ENCODE measurements around the genes HK3, PFN3, PDLIM7 and DOK3.

DNA sequence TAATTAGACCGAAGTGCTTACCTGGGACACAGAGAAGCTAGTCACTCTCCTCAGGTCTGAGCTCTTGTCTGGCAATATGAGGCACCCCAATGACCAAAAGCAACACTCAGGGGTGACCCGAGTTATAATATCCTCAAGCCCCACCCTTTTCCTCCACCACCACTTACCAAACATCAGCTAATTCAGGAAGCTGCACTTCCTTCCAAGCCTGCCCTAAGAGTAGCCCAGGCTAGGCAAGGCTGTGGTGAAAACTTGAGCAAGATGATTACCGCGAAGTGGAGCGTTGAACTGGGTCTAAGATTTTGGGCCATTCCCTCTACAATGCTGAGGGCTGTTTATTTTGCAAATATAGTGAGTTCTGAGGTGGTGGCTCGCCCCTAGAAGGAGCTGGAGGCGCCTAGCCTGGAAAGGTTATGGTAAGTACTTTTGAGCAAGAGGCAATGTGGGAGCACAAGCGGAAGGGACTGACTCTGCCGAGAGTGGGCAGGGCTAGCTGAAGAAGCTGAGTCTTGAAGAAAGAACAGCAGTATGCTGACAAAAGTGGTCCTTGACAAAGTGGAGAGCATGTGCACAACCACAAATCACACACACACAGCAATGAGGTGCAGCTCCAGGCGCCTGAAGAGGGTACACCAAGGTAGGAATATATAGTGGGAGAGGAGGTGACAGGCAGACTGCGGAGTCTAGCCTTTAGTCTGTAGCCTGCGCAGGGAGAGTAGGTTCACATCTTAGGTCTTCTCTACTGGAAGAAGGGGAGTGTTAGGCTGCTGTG, at the start of gene HK3:
TSS of gene HK3 (minus strand) at position 101 of the 772 bp plus-strand sequence.
- RRBS: no CpG with 5 or more reads among the region's 12 CpGs

DNA sequence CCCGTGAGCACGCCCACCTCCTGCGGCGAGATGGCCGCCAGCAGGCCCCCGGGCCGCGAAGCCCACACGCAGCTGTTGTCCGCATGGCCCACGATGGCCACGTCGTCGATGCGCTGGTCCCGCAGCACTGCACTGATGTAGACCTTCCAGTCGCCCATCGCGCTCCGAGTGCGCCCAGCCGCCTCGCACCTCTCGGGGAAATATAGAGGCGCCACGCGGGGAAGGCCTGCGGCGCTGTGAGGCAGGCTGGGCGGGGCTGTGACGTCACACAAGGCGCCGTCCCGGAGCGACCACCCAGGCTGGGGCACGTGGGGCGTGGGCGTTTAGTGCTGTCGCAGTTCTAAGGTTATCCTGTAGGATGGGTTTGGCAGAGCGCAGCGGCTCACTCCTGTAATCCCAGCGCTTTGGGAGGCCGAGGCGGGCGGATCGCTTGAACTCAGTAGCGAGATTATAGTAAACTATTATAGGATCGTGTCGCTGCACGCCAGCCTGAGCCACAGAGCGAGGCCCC, at the start of gene PFN3:
TSS of gene PFN3 (minus strand) at position 243 of the 511 bp plus-strand sequence.
- RRBS: 6% methylated on average over 6 of the region's 51 CpGs

- RRBS: no CpG with 5 or more reads among the region's 11 CpGs
Measured at GRCh38 chr5:177412127-177413027, 3.0 kb upstream of the F12 start.

GRCh38 chr5:177441535-177442770, 4.7 kb upstream of the PRR7 start:
- RRBS: no CpG with 5 or more reads among the region's 44 CpGs

DNA sequence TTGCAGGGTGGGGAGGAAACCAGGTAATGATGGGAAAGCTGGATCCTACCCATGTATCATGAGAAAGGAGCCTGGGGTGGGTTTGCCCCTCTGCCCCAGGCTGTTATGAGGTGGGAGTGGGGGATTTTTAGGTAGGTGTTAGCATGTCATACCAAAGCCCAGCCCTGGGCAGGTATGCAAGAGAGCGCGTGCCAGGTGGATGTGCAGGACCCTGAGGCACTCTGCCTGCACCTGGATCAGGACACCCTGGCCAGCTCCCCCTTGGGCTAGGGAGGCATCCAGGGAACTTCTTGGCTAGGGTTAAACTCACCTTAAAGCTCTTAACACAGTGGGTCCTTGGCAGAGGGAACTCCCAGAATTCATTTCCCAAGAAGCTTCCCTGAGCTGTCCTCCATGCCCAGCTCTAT, 2.5 kb upstream of the PRR7 start:
- RRBS: no CpG with 5 or more reads among the region's 2 CpGs

GRCh38 chr5:177445817-177446000, 905 bp upstream of the PRR7 start:
- RRBS: no CpG with 5 or more reads among the region's 6 CpGs

DNA sequence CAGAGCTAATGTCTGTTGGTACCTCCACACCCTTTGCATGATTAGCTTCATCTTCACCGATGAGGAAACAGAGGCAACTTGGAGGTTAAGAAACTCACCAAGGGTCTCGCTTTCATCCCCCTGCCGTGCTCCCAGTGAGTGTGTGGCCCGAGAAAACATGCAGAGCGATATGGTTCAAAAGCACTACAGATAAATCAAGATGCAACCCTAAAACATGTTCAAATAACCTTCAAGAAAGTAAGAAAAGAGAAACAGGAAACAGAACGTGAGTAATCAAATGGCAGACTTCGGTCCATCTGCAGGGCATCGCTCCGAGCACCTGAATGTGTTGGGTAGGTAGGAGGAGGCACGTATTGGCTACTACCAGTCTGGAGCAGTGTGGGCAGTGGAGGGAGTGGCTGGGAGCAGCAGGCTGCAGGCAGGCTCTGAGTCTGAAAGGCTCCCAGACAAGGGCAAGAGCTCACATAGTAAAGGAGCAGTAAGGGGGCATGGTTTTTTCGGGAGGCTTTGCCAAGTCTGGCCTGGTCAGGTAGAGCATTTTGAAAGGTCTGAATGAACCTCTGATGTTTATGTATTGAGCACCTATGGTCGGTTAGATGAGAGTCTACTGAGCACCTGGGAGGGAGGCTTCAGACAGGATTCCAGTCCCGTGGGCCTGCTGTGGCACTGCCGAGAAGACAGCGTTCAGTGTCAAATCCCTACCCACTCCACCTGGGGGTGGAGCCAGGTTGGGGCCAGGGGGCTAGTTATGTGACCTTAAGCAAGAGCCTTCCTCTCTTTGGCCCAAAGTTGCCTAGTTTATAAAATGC, 5.5 kb downstream of the PRR7 start:
- RRBS: no CpG with 5 or more reads among the region's 15 CpGs

- RRBS: 2% methylated on average over 31 of the region's 119 CpGs
Measured at GRCh38 chr5:177454989-177455962, 8.7 kb downstream of the PRR7 start.

GRCh38 chr5:177497515-177498562, at the start of gene PDLIM7:
TSS of gene PDLIM7 (minus strand) at chr5:177497604.
- RRBS: 2% methylated on average over 12 of the region's 90 CpGs

DNA sequence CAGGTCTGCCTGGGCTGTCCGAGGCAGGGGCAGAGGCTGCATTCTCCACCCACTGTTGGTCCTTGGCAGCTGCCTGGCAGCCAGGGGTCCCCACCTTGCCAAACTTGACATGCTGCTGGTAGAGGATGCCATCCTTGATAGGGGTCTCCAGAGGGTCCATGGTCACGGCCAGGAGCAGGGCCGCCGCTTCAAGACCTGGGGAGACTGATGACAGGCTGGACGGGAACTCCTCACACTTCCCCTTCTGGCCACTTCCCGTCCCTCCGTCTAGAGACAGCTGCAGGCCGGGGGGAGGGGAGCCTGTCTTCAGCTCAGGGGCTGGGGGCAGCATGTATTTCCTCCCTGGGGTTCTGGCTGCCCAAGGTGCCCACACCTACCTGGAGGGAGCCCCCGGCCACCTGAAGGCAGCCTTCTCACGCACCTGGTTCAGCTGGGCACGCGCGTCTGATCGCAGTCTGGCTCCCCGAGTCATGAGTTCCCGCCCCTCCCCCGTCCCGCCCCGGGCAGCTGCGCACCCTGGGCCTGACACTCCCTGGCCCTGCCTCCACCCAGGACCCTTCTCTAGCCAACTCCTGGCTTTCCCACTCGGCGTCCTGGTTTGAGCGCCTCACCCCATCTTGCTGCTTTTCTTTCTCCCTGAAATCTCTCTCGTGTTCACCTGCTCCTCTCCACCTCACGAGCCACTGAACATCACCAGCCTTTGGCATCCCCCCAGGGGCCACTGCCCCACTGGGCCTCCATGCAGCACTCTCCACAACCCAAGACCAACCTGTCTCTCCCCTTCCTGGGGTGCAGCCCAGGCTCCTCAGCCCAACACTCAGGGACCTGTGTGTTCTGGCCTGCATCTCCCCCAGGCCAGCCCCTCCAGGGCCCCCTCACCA, at the start of gene DOK3:
TSS of gene DOK3 (minus strand) at position 446 of the 881 bp plus-strand sequence.
- RRBS: no CpG with 5 or more reads among the region's 25 CpGs

DNA sequence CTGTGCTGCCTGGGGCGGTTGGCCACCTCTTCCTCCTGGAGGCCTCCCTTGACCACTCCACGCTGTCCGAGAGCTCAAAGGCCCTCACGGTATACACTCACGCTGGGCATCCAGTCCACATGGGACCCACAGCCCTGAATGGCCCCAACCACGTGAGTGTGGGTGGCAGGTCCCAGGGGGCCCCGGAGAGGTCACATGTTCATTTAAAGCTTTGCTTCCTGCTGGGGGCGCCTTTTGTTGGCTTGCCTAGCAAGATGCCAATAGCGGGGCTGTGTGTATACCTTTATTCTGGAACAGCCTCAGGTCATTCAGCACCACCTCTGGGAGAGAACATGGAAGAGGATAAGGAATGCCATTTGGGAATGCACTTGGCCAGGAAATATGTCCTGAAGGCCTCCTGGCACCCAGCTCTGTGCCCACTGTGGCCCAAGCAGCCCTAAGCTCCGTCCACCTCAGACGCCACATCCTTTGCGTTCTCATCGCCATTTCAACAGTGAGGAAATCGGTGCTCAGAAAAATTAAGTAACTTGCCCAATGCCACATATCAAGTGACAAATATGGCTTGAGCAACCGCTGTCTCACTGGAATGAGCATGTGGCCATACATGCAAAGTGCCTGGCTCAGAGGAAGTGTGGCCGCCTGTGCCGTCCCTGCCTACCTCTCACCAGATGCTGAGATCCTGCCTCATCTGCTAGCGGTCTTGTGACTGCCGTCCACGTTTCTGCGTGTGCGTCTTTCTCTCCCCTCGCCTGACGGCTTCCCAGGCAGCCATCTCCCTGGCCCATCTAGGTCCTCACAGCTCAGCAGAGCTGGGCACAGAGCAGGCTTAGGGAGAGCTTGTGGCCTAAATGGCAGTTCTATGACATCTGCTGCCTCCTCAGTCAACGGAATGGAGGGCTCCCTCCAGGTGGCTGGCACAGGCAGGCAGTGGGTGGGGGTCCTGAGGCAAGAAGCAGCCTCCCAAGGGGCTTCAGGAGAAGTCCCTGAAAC, 931 bp upstream of the DOK3 start:
- RRBS: no CpG with 5 or more reads among the region's 25 CpGs

DNA sequence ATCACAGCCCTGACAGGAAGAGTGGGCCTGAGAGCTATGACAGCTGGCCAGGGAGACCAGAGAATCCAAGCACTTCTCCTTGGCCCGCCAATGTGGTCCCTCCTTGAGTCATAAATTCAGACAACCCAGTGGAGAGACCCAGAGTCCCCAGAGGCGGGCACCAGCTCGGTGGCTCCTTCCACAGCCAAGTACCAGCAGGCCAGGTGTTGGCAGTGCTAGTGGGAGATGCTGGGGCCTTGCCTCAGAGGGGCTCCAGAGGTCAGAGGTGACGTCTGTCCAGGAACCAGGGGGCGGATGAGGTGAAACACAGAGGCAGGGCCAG, 1.6 kb upstream of the DOK3 start:
- RRBS: no CpG with 5 or more reads among the region's 5 CpGs

- RRBS: no CpG with 5 or more reads among the region's 6 CpGs
Measured at GRCh38 chr5:177542701-177543659, 11.4 kb downstream of the FAM193B start.

- RRBS: no CpG with 5 or more reads among the region's 21 CpGs
Measured at GRCh38 chr5:177552839-177553678, 1.3 kb downstream of the FAM193B start.

- RRBS: no CpG with 5 or more reads among the region's 21 CpGs
Measured at GRCh38 chr5:178081387-178082259, 31.7 kb upstream of the N4BP3 start.

GRCh38 chr5:178090965-178091424, 22.3 kb upstream of the N4BP3 start:
- RRBS: no CpG with 5 or more reads among the region's 8 CpGs

- RRBS: 43% methylated on average over 4 of the region's 23 CpGs
Measured at GRCh38 chr5:178120853-178121408, 7.6 kb downstream of the N4BP3 start.

GRCh38 chr5:178127266-178127833, 3.5 kb upstream of the RMND5B start:
- RRBS: no CpG with 5 or more reads among the region's 9 CpGs

- RRBS: no CpG with 5 or more reads among the region's 12 CpGs
Measured at GRCh38 chr5:178215081-178215895, 11.0 kb downstream of the HNRNPAB start.

Measured in iris pigment epithelial cell (primary cell).